T-cell (primary cell): Measurements from ENCODE around the genes RAB19, MKRN1 and PIP.

DNA sequence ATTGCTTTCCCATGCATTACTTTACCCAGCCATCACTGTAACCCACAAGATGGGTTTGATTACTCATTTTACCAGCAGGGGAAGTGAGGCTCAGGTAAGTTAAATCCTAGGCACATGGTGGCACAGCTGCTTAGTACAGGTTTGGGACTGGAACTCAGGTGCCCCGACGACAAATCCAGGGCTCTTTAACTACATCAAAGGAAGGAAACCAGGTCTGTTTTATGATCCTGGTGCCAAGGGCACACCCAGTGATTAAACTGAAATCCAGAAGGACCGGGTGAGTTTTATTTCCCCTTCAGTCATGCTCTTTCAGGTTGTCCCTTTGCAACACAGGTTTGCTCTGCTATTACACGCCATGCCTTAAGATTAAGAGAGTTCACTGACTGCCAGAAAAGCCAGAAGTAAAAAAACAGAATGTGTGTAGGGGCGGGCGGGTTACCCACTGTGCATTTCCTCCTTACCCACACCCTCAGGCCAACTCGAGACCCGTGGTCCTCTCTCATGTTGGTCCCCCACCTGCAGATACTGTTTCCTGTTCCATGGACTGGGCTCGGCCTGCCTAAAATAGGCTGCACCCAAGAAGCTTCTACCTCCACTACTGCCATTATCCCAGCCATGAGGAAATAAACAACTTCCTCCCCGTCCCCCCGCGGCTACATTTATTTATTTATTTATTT, 55.1 kb upstream of the KDM7A start:
- PRO-cap, 7 experiments: peak in 2 of 7 experiments; most common plus-strand start position 123 of the sequence (in 2); most common minus-strand start position 57 of the sequence (in 2)

DNA sequence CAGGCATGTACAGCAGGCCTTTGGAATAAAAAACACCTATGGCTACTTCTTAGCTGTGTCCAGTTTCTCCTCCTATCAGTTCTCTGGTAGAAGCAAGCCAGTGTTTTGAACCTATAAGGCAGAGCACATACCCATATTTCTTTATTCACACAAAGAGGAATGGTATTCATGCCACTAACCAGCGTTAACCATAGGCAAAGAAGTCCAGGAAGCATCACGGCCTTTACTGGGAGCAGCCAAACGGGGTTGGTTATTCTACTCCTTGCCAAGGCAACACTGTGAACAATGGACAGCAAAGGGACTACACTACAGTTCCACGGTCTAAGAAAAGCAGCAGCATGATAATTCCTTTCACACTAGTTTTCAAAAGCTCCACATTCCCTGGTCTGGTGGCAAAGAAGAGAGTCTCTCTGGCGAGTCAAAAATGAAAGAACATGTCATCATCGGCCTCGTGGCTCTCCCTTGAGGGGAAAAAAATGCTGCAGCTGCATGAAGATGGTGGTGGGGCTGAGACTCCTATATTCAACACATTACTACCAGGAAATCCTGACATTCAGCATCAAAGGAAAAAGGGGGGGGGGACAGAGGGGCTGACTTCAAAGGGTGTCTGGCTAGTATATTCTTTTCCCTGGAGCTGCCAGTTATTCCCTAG, 49.2 kb downstream of the SLC37A3 start:
- PRO-cap, 7 experiments: no peak in any of the 7 experiments

DNA sequence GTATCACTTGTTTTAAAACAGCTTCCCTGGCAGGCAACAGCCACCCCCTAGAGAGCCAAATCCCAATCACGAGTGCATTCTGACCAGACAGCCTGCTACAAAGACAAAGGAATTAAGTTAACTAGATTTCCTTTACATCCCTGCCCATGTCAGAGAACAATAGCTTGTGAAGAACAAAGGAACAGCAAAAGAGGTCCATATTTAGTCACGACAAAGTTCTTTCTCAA, 48.8 kb downstream of the SLC37A3 start:
- PRO-cap, 7 experiments: no peak in any of the 7 experiments

GRCh38 chr7:140403711-140404831, at the start of gene RAB19:
TSS of gene RAB19 (plus strand) at chr7:140404058.
- PRO-cap, 7 experiments: peak in 7 of 7 experiments; most common plus-strand start chr7:140404180 (in 4); most common minus-strand start chr7:140404001 (in 4)

DNA sequence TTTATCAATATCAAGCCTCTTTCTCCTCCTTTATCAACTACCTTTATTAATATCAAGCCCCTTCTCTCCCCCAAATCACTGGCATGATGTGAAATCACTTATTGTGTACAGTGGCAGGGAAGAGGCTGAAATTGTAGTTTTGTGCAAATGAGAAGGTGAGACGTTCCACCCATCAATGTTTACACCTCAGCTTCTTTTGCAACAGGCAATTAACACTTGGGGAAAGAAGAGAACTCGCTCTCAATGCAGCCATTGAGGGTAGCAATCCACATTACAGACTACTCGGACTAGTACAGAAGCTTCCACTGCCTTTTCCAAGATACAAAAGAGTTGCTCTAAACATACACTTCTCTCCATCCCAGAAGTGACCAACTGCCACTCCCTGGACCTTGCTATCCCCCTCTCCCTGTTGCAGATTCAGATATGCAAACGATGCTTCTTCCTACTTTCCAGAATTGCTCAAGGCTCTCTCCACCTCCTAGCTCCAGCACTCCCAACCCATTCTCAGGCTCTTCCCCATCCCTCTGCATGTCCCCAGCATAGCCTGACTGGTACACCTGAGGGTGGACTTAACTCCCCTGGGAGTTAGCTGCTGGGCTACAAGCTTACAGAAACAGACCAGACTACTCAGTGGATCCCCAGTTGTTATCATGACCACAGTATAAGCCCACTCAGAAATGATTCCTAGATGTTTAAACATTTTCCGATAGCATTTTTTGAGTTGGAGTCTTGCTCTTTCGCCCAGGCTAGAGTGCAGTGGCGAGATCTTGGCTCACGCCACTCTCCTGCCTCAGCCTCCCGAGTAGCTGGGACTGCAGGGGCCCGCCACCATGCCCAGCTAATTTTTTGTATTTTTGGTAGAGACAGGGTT, 27.7 kb downstream of the MKRN1 start:
- PRO-cap, 7 experiments: no peak in any of the 7 experiments

GRCh38 chr7:140479040-140479716, at the start of gene MKRN1:
TSS of gene MKRN1 (minus strand) at chr7:140479505.
- PRO-cap, 7 experiments: peak in 7 of 7 experiments; most common plus-strand start chr7:140479247 (in 7); most common minus-strand start chr7:140479495 (in 3)

- PRO-cap, 7 experiments: no peak in any of the 7 experiments
These were observed 2.0 kb upstream of the TMEM178B start for GRCh38 chr7:141071863-141072307.

GRCh38 chr7:141290893-141291394, 217.1 kb downstream of the TMEM178B start:
- PRO-cap, 7 experiments: no peak in any of the 7 experiments

DNA sequence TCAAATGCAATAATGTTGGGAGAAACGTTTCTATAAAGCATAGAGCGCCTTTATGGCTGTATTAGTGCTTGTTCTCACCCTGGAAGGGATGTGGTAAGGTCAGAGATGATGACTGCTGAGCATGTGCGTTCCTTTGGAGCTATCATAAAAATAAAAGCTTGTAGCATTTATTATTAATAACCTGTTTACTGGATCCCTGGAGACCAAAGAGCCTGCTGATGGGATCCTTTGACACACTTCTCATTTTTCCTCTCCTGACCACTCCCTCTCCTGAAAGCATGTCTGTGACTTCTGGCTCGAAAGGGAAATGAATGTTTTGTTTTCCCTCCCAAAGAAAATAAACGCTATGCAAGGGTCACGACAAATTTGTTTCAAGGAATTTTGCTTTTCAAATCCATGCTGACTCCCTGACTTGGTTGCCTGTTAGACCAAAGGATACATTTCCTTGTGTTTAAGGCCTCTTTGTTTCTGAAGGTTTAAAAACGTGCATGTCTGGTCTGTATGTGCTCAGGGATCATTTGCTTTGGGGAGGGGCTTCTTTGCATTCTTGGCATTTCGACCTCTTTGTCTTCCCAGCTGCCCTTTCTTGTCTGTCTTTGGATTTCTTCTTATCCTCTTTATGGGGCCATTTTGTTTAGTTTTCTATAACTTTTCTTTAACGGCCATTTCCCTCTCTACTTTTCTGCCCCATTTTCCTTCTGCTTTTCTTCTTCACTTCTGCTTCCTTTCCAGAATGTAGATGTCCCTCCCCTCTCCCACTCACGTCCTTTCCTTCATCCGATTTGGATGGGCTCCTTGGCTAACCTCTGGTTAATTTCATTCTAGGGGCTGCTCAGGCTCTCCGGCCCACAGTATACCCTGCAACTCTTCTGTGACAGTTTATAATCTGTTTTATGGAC, 184.9 kb upstream of the AGK start:
- PRO-cap, 7 experiments: no peak in any of the 7 experiments

GRCh38 chr7:141461889-141462506, 89.2 kb upstream of the AGK start:
- PRO-cap, 7 experiments: no peak in any of the 7 experiments

DNA sequence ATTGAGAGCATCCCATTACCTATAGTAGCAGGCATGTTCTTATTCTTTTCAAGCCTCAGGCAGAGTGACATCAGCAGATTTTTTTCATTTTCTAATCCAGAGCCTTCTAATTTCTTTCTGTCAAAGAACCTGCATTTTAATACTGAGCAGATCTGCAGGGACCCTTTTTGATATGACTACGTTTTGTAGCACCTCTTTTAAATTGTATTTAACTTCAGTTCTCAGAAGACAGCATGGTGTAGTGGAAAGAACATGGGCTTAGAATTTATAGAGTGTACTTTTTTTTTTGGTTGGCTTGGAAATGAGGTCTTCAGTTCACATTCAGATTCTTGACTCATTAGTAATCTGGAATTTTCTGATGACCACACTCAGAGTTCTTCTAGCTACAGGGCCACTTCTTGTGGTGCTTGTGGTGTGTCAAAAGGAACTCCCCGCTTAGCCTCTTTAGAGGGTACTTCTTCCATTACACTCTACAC, 34.6 kb downstream of the AGK start:
- PRO-cap, 7 experiments: no peak in any of the 7 experiments

DNA sequence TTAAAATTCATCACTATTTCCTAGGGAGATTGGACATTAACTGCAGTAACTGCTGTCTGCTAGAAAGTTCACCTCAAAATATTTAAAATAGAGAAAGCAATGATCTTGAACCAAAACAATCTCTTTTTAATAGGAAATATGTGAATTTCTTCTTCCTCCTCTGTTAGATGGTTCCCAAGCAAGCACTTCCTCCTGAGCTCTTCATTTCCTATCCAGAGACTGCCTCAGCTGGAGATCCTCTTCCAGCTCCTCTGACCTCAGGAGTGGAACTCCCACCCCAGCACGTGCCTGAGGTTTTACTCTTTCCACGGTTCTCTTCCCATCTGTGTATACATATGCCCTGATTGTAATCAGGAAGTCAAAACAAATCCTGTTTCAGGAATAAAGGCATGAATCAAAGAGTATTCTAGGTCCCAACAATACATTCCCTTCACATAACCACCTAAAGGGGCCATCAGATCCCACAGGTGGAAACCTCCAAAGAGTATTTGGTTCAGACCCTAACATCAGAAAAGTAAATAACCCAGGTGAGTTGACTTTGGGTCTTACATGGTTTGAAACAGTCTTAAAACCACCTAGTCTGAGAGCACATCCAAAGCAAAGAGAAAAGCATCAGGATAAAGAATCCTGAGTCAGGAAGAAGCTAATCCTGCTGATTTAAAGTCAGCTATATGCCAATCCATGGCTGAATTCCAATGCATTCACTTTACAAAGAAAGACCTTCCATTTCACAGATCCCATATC, 5.5 kb downstream of the DENND11 start:
- PRO-cap, 7 experiments: no peak in any of the 7 experiments

DNA sequence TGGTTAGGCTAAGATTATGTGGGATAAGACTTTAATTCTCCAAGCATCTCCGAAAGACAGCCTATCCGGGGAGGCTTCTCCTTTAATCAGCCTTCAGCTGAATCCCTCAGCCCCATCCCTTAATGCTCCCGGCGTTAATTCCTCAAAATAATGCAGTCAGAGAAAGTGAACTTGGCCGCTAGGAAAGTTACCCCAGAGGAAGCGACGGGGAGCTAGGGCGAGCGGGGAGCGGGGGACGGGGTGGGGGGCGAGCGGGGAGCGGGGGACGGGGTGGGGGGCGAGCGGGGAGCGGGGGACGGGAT, 871 bp downstream of the DENND11 start:
- PRO-cap, 7 experiments: no peak in any of the 7 experiments

DNA sequence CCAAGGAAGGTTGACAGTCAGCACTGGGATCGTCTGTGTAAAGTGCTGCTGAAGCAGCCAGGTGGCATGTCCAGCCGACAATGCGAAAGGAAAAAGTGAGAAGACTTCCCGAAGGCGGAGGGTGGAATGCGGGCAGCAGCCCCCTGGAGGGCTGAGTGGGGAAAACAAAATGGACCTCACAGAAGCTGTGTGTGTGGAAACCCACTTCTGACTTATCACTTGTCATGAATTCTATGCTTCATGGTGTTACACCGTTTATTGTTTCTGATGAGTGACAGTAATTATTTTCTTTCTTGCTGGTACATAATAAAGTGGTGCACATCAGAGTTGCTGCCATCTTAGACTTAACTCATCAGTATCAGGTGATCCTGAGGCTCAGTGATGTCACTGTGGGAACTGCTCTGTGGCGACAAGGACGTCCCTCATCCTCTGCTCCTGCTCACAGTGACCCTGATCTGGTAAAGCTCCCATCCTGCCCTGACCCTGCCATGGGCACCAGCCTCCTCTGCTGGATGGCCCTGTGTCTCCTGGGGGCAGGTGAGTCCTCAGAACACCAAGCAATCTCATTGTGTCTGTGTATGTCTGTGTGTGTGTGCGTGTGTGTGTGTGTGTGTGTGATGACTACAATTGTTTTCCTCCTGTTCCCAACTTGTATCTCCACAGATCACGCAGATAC, 220.3 kb upstream of the PRSS1 start:
- PRO-cap, 7 experiments: peak in 6 of 7 experiments; most common plus-strand start position 442 of the sequence (in 5)

DNA sequence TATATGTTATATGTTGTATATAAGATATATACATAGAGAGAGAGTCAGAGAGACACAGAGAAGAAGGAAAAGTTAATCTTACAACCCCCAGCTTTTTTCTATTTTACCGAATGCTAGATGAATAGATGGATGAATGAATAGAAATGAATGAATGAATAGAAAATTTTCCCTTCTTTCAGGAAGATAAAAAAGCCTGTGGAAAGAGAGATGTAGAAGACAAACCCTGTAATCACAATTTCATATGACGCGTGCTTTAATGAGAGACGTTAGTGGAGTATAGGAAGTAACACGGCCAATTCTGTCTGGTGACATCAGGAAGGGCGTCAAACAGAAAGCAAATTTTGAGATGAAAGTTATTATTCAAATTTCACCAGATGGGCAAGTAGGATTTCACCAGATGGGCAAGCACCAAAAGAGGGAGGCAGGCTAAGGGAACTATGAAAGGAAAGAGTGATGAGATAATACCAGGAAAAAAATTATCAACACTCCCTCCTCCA, 128.9 kb upstream of the PRSS1 start:
- PRO-cap, 7 experiments: peak in 3 of 7 experiments; most common plus-strand start position 356 of the sequence (in 2); most common minus-strand start position 258 of the sequence (in 2)

DNA sequence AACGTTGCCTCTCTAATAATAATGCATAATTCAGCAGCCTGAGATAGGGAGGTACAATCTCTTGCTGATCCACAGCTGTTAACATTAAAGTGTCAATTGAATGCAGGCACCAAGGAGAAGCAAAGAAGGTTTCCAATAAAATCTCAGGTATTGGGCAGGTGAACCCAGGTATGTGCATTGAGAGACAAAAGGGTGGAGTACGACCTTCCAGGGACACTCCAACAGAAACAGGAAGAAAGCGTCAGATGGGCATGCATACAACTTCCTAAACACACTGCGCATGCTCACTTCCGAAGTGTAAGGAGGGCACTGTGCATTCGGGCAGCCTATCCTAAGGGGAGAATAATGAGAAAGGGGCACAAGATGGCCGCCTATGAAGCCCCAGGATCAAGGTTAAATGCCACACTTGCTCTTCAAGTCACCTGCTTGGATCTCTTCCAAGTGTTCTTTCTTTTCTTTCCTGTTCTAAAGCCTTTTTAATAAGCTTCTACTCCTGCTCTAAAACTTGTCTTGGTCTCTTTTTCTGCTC, 39.4 kb upstream of the PRSS1 start:
- PRO-cap, 7 experiments: no peak in any of the 7 experiments

DNA sequence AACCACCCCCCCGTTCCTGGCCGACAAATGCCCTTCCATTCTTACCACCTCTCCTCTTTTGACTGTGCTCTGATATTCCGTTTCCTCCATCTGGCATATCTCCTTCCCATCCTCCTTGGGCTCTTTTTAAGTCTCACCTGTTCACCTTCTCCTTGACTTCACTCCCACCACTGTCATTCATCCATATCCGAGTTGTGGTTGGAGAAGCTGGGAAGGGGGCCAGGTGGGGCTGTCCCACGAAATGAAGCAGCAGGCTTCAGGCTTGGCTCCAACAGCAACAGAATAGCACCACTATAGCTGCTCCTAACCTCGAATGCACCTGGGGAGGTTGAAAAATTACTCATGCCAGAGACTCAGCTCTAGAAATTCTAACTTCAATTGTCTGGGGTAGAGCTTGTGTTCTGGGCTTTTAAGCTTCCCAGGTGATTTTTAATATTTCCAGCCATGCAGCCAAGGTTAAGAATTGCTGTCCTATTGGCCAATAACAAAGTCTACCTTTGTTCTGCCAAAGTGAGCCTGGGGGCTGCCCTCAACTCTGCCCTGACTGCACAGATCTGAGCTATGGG, 364 bp downstream of the PRSS1 start:
- PRO-cap, 7 experiments: no peak in any of the 7 experiments

- PRO-cap, 7 experiments: no peak in any of the 7 experiments
These were observed 952 bp downstream of the EPHB6 start for GRCh38 chr7:142855573-142856483.

GRCh38 chr7:142874778-142875249, 10.7 kb downstream of the TRPV6 start:
- PRO-cap, 7 experiments: no peak in any of the 7 experiments

GRCh38 chr7:143131985-143132255, at the start of gene PIP:
TSS of gene PIP (plus strand) at chr7:143132077.
- PRO-cap, 7 experiments: no peak in any of the 7 experiments